Peritoneum (tissue), 1 donor: ENCODE results near the gene S100Z.

- PRO-cap = no peak
Measured at GRCh38 chr5:74935137-74935743, 69.1 kb upstream of the FAM169A start.

DNA sequence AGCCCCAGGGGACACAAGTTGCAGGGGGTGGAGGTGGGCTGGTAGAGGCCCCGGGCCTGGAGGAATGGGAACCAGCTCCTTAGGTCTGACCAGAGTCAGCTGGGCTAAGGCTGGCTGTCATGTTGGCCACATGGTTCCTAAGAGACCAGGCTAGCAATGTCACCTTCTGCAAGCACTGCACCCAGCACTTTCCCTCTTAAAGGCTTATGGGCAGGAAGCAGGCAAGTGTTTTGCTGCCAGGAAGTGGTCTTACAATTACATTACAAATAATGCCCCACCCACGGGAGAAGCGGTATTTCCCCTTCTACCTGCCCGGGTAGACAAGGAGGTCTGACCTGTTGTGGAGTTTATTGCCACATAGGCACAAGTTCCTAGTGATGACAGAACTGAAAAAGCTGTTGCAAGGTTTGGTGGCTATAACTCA, 18.0 kb downstream of the GCNT4 start:
- PRO-cap = no peak

GRCh38 chr5:75037014-75037431, 15.3 kb downstream of the GCNT4 start:
- PRO-cap = no peak

DNA sequence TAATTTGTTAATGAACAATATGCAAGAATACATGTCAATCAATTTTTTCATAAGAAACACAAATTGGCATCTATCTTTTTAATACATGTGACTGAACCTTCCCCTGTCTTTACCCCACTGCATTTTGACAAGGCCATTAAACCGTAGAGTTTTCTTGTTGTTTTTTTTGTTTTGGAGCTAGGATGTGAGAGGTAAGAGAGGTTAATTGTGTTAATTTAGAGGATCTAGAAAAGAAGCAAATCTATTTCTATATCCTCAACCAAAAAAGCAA, 23.2 kb downstream of the ANKRD31 start:
- PRO-cap = no peak

DNA sequence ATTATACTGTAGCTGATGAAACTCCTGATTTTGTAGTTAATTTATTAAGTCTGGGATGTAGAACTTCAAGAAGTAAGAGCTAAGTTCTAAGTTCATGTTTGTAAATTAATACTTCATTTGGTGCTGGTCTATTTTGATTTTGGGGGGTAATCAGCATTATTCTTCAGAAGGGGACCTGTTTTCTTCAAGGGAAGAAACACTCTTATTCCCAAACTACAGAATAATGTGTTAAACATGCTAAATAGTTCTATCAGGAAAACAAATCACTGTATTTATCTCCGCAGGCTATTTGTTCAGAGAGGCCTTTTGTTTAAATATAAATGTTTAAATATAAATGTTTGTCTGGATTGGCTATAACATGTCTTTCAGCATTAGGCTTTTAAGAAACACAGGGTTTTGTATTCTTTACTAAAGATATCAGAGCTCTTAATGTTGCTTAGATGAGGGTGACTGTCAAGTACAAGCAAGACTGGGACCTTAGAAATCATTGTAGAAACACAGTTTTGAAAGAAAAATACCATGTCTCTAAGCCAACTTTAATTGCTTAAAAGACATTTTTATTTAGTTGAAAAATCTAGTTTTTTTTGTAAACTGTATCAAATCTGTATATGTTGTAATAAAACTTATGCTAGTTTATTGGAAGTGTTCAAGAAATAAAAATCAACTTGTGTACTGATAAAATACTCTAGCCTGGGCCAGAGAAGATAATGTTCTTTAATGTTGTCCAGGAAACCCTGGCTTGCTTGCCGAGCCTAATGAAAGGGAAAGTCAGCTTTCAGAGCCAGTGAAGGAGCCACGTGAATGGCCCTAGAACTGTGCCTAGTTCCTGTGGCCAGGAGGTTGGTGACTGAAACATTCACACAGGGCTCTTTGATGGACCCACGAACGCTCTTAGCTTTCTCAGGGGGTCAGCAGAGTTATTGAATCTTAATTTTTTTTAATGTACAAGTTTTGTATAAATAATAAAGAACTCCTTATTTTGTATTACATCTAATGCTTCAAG, 24.0 kb downstream of the HMGCR start:
- PRO-cap = no peak

DNA sequence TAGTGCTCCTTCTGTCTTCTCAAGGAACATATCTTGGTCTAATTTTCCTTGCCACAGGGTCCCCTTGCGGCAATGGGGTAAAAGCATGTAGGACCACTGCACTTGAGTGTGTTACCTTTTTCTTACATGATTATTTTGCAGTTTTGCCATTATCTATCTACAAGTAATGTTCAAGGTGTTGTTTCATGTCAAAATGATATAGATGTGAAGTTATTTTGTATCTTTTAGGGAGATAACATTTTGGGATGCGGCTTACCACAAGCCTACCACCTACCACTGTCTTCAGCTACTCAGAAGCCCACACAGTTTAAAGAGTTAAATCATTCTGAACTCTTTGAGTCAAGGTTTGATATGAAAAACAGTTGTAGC, 19.9 kb downstream of the CERT1 start:
- PRO-cap = no peak

GRCh38 chr5:75566543-75567345, 44.5 kb upstream of the ANKDD1B start:
- PRO-cap = no peak

- PRO-cap = no peak
Measured at GRCh38 chr5:75593592-75594322, 17.5 kb upstream of the ANKDD1B start.

DNA sequence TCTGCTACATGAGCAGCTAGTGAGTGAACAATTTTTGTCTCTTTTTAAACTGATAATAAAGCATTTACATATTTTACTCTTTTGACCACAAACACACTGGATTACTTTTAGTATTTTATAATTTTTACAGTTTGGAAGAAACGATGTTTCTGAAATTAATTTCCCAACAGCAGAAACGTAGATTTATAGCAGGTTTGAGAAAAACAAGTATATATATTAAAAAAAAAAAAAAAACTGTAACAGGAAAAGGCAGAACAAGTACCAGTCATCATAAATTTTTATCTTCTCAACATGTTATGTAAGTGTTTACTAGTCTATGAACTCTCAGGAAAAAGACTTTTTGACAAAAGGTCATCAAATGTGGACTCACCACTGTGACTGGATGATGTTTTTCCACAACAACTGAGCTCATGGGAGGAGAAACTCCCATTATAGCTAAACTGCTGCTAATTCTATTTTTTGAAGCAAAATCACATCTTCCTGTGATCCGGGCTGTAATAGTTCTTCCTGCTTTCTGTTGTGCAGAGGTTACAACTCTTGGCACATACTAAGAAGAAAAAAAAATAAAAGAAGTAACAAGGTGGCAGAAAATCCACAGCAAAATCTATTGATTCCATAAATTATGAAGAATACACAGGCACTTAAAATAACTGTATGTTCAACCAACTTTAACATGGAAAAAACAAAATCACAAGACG, 39.7 kb downstream of the POC5 start:
- PRO-cap = no peak

GRCh38 chr5:76083846-76085268, 1.2 kb downstream of the SV2C start:
- PRO-cap = no peak

- PRO-cap = no peak
Measured at GRCh38 chr5:76404821-76405124, 1.7 kb downstream of the IQGAP2 start.

DNA sequence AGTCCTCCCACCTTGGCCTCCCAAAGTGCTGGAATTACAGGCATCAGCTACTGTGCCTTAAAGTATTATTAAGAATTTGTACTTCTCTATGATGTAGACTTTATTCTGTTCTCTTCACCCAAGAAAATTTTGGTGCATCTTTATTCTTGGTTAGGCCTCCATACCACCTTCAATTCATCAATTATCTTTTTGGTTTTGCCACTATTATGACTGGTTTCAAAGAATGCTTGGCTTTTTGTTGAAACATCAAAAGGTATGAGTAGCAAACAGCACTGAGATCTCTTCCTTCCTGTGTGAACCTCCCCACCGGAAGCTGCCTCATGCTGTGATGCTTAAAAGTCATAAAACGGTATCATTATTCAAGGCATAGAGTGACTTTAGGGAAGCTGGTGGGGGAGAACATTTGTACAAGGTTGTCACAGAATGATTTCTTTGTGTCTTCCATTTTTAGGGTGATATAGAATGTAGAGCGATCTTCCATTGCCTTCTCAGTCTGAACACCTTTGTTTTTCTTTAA, 70.6 kb downstream of the IQGAP2 start:
- PRO-cap = no peak

GRCh38 chr5:76640647-76641166, 17.5 kb upstream of the F2RL2 start:
- PRO-cap = no peak

DNA sequence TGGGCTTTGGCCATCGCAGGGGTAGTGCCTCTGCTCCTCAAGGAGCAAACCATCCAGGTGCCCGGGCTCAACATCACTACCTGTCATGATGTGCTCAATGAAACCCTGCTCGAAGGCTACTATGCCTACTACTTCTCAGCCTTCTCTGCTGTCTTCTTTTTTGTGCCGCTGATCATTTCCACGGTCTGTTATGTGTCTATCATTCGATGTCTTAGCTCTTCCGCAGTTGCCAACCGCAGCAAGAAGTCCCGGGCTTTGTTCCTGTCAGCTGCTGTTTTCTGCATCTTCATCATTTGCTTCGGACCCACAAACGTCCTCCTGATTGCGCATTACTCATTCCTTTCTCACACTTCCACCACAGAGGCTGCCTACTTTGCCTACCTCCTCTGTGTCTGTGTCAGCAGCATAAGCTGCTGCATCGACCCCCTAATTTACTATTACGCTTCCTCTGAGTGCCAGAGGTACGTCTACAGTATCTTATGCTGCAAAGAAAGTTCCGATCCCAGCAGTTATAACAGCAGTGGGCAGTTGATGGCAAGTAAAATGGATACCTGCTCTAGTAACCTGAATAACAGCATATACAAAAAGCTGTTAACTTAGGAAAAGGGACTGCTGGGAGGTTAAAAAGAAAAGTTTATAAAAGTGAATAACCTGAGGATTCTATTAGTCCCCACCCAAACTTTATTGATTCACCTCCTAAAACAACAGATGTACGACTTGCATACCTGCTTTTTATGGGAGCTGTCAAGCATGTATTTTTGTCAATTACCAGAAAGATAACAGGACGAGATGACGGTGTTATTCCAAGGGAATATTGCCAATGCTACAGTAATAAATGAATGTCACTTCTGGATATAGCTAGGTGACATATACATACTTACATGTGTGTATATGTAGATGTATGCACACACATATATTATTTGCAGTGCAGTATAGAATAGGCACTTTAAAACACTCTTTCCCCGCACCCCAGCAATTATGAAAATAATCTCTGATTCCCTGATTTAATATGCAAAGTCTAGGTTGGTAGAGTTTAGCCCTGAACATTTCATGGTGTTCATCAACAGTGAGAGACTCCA, 17.3 kb downstream of the F2R start:
- PRO-cap = no peak

DNA sequence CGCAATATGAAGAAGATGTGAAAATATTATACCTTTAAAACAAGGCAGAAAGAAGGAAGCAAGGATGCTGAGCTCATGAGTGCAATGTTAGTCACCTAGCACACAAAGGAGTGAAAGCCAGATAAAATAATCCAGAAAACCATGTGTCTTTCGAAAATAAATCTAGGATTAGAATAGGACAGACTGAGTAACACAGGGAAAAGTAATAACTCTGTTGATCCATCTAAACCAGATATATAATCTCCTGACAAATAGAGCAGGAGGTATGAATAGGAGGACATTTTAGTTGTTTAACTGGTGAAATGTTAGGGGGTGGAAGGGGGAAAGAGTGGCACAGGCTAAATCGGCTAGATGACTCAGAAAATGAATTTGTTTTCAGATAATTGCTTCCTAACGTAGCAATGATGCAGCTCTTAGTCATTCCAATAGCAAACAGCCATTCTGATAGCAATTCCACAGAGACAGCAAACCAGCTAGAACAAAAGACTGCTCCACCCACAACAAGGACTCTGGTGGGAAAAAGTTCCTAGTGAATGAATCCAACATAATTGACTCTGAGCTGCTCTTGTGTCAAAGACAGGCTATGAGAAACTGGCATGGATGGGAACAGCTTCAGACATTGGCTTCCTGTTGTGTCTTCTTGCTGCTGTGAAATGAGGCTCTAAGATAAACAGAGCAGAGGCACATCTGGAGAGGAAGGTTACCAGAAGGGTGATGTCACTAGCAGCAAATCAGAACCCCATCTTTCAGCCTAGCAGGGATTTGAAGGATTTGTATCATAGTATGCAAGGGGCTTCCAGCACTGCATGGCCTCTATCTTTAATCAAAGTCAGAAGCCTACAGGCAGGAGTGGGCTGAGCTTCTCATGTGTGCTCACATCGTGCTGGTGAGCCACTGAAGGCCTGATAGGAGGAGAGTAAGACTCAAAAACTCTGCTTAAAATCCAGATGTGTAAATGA, 28.2 kb upstream of the F2RL1 start:
- PRO-cap = no peak

DNA sequence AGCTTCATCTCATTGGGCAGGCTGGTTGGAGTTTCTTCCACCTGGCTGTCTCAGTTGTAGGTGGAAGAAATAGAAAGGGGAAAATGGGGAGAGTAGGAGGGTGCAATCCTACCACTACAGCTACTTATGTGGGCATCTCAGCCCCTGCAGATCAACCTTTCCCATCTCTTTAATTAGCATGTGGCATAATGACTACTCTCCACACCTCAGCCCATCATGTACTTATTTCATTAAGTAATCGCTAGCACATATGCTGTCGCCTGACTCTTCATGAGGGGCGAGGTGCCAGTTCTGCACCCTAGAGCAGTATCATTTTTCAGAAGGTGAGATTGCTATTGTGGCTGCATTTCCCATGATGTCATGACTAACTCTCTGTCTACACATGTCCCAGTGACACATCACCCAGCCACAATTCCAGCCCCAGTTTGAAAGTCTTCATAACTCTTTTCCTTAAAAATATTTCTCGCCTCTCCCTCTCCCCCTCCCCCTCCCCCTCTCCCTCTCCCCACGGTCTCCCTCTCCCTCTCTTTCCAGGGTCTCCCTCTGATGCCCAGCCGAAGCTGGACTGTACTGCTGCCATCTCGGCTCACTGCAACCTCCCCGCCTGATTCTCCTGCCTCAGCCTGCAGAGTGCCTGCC, 7.6 kb upstream of the F2RL1 start:
- PRO-cap = no peak

DNA sequence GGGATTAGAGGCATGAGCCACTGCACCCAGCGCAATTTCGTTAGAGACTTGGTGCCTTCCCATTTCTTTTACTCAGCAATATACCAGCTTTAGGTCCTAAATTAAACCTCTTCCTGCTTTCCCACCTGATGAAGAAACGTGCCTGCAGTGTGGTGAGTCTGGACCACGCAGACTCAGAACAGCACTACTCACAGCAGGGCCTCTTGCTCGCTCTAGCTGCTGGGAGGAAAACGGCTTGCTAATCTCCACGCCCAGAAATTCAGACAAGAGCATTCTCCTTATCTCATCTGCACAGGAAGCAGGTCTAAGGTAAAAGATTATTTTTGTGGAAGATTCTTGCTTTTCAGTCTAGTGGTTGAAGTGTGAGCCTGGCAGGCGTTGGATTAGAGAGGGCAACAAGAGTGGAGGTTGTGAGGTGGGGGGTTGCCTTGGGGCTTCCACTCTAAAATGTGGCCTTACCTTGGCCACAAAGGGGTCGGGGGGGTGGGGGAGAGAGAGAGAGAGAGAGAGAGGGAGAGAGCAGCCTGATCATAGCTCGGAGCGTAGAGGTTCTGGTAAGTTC, at the start of gene S100Z:
Gene S100Z, plus strand, starts transcription at position 168 of the 562 bp plus-strand sequence.
- PRO-cap = no peak

DNA sequence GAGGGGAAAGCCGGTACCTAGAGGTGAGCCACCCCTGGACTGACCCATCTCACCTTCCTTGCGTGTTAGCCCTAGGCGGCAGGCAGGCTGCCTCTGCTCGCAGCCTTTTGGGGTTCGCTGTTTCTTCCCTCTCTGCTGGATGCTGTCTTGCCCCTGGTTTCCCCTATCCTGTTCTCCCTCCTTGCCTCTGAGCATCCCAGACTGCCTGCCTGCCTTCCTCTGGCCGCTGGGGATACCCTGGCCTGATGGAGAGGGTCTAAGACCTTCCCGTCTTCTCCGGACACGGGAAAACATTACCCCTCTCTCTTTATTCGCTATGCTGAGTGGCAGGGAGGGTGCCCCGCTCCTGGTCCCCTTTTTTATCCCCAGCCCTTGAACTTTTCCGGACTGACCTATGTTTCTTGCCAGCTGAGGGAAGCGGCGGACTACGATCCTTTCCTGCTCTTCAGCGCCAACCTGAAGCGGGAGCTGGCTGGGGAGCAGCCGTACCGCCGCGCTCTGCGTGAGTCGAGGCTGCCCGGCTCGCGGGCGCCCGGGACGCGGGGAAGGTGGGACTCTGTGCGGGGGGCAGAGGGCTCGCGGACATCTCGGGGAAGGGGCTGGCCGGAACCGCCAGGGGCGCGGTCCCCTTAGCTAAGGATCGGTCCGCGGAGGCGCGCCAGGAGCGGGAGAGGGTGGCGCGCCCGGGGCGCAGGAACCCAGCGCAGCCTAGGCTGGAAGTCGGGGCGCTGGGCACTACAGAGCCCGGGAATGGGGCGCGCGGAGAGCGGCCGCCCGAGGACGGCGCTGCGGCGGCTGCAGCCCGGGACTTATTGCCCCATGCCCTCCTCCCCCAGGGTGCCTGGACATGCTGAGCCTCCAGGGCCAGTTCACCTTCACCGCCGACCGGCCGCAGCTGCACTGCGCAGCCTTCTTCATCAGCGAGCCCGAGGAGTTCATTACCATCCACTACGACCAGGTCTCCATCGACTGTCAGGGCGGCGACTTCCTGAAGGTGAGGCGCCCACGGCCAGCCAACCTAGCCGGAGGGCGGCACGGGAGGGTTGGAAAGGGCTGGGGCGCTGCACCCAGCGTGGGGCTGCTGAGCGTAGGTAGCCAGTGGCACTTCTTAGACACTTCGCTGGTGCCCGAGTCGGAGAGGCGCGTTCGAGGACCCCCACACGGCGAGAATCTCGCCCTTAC, 739 bp downstream of the CRHBP start:
- PRO-cap = no peak

DNA sequence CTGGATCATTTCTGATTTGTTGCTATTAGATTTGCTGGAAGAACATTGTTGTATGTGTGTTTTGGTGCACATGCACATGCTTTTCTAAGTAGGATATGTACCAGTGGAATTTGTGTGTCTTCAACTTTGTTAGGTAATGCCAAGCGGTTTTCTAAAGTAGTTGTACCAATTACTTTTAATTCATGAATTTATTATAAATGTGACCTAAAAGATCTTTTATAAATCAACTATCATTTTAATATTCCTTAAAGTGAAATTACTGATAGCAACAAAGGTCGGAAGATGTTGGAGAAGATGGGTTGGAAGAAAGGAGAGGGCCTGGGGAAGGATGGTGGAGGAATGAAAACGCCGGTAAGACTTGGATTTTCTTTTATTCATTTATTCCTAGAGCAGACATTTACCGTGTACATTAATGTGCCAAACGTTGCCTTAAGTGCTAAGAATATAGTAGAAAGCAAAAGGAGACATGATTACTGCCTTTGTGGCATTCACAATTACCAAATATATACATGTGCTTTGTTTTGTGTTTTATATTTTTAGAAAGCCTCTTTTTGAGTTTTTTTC, 25.6 kb downstream of the ZBED3 start:
- PRO-cap = no peak

GRCh38 chr5:77629033-77629572, 9.4 kb downstream of the OTP start:
- PRO-cap = no peak